Measurements from ENCODE around the genes LAMP5 and SLX4IP.

DNA sequence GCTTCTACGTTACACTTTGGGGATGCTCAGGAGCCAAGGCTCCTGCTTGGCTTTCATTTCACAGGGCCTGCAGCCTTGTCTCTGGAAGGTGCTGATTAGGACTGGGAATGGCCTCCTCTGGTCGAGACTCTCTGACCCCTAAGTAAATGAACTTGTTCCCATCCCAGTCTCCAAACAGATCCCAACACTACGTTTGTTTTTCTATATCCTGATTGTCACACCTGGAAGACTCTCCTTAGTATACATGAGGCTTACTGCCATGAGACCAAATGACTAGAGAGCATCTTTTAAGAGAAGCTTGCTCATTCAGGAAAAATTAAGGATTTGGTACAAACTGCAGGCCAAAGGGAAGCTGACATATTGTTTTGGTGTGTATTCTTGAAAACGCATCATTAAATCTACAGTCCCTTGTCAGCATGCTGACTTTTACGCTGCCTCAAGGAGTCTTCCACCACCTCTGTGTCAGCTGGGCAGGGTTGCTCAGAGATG is 37.7 kb downstream of the TMX4 start:
- PRO-cap, 2 experiments, result no peak in any of the 2 experiments

DNA sequence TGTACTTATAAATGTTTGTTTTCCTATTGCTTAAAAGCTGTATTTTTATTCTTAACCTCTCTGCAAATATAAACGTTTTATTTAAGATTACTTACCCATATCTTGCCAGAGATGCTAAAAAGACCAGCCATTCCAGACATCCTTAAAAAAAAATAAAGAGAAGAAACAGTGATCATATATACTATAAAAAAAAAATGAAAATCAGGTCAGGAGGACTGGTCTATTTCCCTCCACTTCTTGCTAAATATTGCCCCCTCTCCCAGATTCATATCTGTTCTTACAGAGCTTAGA is 23.7 kb downstream of the TMX4 start:
- PRO-cap, 2 experiments, result no peak in any of the 2 experiments

DNA sequence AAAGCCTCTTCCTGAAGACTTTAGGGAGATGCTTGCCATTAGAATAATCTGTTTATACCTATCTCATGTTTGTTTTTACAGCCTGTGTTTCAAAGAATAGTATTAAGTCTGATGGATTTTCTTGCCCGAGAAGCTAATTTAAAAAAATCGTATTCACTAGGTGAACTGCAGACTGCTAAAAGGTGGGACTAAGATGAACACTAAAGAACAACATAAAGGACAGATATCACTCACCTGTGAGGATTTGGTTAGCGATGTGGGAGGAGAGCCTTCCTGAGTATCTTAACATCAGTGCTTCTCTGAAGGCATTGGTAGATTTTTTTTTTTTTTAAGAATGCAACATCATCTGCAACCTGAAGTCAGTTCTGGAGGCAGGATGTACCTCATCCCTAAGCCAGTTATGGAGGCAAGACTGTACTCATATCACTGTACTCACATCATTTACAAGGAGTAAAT is 60.2 kb downstream of the PLCB1 start:
- PRO-cap, 2 experiments, result no peak in any of the 2 experiments

DNA sequence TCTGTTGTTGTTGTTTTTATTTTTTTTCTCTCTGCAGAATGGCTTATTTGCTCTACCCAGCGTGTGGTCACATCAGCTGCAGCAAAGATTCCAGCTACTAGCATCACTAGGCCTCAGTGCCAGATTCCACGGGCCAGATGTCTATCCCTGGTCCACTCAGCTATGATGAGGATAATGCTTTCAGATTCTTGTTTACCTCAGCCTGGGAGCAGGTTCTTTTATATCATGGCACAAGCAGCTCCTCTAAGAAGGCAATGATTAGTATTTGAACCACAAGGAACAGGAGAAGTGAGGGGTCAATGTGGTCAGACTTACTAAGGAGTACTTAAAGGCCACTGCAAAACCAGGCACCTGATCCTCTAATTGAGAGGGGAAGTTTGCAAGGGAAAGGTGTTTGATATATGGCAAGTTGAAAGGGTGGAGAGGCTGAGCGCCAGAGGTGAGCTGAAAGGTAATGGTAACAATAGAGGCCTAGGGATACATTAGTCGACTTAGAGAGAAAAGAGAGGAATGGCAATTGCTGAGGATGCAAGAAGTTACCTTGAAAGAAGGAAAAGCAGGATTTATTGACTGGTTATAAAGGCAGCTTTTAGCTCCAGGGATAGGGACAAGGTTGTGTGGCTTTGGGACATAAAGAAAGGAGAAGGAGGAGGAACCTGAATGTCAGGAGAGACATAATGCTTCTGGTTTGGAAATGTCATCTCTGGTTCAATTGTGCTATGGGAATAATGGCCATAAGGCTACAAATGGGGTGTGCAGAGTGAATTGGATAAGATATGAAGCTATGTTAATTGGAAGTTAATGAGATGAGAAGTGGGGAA is 110.3 kb downstream of the PLCB1 start:
- PRO-cap, 2 experiments, result no peak in any of the 2 experiments

- PRO-cap, 2 experiments, result no peak in any of the 2 experiments
Measured at GRCh38 chr20:8901359-8901832, 167.5 kb upstream of the PLCB4 start.

GRCh38 chr20:9119865-9120134 is 50.9 kb downstream of the PLCB4 start:
- PRO-cap, 2 experiments, result no peak in any of the 2 experiments

DNA sequence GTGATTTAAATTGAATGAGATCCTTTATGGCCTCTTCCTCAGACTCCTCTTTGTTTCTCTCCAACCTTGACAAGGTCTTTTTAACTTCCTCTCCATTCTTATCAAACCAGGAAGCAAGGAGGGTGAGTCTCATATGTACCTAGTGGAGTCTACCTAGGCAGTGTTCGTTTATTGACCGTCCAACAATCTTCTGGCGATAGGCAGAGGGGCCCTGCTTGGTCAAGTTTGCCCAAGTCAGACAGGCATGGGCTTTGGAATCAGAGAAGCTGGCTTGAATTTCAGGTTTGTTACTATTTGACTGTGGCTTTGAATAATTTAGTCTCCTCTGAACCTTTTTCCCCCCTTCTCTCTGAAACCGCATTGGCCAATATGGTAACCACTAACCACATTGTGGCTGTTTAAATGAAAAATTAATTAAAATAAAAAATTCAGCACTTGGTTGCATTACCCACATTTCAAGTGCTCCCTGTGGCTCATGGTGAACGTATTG is 184.1 kb upstream of the LAMP5 start:
- PRO-cap, 2 experiments, result no peak in any of the 2 experiments

DNA sequence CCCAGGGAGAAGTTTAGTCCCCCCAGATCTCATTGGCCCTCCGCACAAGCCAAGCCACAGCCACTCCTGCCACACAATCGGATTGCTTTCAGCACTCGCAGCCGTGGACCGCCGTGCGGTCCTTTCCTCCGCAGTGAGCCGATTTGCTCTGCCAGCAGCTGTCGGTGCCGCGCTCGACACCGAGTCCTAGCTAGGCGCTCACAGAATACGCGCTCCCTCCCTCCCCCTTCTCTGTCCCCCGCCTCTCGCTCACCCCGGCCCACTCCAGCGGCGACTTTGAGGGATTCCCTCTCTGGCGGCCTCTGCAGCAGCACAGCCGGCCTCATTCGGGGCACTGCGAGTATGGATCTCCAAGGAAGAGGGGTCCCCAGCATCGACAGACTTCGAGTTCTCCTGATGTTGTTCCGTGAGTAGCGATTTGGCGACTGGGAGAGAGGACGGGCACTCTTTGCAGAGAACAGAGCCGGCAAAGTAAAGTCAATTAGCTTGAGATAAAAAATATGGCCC is at the start of gene LAMP5:
Gene LAMP5 (plus strand): TSS at position 80 of the 507 bp plus-strand sequence.
- PRO-cap, 2 experiments, result no peak in any of the 2 experiments

DNA sequence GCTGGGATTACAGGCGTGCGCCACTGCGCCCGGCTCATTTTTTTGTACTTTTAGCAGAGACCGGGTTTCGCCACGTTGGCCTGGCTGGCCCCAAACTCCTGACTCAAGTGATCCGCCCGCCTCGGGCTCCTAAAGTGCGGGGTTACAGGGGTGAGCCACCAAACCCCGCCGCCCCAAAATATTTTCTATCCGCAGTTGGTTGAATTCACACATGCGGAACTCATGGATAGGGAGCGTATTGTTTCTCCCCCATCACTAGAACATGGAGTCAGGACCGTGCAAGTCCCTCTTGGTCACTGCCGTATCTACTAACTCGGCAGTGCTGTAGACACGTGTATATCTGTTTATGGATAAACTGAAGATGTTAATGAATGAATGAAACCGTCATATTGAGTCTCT is 889 bp downstream of the MKKS start:
- PRO-cap, 2 experiments, result no peak in any of the 2 experiments

DNA sequence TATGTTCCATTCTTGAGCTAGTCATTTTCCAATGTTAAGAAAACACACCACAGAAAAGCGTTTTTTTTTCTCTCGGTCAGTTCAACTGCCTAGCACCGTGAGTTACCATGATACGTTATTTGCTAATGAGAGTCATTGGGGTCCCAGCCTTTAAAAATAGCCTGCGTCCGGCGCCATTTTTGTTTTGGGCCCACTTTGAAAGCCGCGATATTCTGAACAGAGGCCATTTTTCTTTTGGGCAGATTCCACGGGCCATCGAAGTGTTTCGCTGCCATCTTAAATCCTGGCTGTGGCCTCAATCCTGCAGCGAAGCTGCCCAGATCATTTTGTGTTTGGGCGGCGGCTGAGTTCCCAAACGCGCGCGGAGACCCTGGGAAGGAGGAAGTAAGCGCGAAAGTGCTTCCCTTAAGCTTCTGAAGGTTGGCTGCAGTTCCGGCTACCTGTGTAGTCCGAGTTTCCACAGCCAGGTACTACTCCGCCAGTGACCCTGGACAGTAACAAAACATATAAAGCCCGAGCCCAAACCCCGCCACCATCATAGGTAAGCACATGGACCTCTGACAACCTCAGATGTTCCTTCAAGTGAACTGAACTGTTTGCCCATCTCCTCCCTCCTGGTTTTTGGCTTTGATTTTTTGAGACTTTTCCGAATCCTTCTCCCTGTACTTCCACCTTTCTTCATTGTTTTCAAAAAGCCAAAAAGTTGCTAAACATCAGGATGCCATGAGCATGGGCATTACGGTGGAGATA is at the start of gene SLX4IP:
Gene SLX4IP (plus strand): TSS at position 393 of the 750 bp plus-strand sequence.
- PRO-cap, 2 experiments, result peak in 2 of 2 experiments; most common plus-strand start position 319 of the sequence (in 2); most common minus-strand start position 127 of the sequence (in 2)

DNA sequence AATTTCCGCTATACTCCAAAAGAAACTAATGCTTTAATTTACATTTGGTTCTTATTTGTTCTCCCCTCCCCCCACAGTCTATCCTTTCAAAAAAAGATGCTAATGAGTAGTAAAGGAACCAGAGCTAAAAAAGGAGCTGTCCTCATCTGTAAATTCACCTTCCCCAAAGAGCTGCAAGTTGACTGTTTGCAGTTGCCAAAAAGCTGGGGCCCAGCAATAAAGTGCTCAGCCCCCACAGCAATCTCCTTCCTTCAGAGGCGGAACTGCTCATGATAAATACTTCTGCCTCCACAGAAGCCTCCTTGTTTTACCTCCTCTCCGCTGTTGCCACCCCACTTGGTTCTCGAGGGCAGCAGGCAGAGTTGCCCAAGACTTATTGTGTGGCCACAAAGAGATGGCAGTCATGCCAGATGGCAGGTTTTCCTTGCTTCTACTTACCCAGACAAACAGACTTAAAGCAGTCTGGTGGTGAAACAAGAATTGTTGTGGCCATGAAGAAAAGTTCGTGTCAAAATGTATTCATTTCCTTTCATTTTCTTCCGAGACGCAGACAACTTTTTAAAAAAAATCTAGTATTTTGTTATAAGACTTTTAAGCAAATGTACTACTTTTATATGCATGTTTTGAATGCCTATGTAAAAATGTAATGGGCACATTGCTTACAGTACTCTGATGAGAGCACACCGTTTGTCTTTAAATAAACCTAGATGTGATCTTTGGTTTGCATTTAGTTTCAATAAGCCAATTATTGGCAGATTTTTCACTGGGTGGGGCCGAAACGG is 66.4 kb downstream of the SLX4IP start:
- PRO-cap, 2 experiments, result no peak in any of the 2 experiments

DNA sequence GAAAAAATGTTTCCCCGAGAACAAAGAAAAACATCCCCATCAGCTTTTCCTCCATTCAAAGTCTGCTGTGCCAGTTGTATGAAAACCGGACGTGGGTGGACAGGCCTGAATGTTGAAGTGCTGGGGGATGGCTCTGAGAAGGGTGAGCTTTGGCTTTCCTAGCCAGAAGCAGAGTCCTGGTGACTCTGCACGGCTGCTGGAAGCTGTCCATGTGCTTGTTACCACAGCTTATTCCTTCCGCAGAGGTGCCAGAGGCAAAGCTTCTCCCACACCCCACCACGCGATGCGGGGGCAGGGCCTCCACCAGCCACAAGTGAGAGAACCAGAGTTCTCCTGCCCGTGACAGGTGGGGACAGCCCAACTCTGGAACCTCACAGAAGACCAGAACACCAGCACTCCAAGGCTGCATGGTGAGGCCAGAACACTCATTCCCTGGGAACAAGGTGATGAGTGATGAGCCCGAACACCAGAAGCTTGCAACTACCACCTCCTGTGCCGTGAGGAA is 36.8 kb downstream of the JAG1 start:
- PRO-cap, 2 experiments, result no peak in any of the 2 experiments

DNA sequence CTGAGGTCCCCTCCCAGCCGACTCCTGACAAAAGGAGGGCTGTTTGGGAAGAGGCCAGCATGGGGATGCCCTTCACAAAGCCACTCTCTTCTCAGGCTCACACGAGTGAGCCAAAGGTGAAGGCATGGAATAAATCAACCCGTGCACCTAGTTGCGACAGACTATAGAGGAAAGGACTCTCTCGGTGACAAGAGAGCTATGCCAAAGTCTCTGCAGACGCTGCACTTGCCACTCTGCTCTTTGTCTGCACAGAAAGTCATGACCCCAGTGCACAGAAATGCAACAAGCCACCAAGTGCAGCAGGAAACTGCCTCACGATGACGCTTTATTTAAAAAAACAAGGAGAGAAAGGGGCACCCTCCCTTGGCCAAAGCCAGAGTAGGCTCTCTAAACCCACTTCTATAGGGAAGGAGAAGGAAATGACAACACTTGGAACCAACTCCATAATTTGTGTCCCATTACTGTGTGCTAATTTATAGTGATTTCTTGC is 21.0 kb downstream of the JAG1 start:
- PRO-cap, 2 experiments, result no peak in any of the 2 experiments

DNA sequence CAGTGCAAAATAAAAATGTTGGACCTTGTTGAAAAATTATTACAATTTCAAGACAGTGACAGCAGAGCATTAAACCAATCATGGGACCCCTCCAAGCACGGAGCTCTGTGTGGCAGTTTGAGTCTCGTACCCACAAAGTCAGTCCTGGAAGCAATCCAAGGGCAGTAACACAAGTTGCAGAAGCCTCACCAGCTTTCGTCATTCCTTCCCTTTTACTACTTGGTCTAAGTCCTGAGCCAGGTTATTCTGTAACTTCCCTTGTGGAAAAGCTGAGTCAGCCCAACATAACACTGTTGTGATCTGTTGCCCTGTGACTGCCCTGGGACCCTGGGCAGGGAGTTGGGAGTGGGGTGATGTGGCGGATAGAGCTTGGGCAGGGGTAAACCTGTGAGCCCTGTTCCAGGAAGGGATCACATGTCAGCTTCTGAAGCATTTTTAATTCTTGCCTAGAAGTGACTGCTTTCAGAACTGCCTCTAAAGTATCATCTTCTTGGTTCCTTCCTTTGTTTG is 183.6 kb upstream of the JAG1 start:
- PRO-cap, 2 experiments, result no peak in any of the 2 experiments

GRCh38 chr20:11271407-11271720 is 597.6 kb upstream of the JAG1 start:
- PRO-cap, 2 experiments, result no peak in any of the 2 experiments

DNA sequence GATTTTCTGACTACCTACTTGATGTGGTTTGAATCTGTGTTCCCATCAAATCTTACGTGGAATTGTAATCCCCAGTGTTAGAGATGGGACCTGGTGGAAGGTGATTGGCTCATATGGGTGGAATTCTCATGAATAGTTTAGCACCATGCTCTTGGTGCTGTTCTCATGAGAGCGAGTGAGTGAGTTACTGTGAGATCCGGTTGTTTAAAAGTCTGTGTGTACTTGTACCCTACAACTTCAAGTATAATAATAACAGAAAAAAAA is 111.3 kb upstream of the BTBD3 start:
- PRO-cap, 2 experiments, result no peak in any of the 2 experiments

DNA sequence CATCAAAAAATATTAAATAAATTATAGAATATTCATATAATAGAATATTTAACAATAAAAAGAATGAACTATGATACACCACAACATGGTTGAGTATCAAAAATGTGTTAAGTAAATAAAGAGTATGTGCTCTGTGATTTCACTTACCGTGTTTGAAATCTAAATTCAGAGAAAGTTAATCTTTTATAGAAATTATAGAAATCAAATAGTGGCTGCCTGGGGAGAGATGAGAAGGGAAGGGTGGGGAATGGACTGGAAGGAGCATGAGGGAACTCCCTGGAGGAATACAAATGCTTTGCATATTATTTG is 30.9 kb upstream of the SPTLC3 start:
- PRO-cap, 2 experiments, result no peak in any of the 2 experiments

DNA sequence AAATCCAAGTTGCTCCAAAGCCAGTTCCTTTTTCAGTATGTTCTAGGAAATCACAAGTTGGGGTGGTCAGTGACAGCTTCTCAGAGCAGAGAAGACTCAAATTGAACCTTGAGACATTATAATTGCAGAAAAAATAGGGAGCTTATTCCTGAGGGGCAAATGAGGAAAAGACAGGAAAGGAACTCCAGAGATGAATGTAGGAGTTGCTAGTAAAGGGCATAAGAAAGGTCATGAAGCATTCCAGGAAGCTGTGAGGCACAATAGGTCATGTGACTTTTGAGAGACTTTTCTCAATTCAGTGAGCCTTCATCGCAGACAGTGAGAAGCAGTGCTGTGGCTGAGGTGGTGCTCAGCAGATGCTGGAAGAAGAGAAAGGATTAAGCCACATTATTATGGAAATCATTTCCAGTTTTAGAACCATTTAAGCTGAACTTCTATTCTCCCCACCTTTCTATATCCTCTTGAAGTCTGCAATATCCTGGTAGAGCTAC is 4.1 kb downstream of the SPTLC3 start:
- PRO-cap, 2 experiments, result no peak in any of the 2 experiments

GRCh38 chr20:13029806-13030450 is 21.2 kb downstream of the SPTLC3 start:
- PRO-cap, 2 experiments, result no peak in any of the 2 experiments

DNA sequence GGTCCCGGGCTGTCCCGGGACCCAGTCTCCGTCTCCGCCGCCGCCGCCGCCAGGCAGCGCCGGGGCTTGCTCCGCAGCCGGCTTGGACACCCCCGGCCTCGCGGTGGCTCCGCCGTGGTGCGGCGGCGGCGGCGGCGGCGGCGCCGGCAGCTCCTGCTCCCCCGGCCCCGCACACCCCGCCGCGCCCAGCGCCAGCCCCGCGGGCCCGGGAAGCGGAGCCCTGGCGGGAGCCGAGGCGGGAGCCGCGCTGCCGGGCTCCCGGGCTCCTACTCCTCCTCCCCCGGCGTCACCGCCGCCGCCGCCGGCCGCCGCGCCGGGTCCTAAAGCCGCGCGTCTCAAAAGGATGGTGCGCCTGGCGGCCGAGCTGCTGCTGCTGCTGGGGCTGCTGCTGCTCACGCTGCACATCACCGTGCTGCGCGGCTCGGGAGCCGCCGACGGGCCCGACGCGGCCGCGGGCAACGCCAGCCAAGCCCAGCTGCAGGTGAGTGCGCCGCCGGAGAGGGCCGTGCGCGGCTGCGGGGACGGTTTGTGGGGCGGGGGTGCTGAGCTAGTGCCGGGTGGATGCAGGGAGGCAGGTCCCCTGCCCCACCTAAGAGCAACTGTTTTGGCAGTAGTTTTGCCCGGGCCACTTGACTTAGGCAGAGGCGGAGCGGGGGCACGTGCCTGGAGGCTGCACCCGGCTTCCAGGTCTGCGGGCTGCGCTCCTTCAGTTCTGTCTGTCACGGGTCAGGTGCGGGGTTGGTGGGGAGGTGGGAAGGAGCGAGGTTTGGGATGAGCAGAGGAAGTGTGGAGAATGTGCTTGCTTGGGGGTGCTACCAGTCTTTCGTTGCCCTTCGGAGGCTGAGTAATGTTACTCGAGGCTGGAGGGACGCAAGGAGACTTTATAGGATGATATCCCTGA is 610 bp downstream of the ISM1 start:
- PRO-cap, 2 experiments, result no peak in any of the 2 experiments

Data from psoas muscle (tissue), 2 donors.